Measurements from ENCODE around the genes SPATS2 and LIMA1.

DNA sequence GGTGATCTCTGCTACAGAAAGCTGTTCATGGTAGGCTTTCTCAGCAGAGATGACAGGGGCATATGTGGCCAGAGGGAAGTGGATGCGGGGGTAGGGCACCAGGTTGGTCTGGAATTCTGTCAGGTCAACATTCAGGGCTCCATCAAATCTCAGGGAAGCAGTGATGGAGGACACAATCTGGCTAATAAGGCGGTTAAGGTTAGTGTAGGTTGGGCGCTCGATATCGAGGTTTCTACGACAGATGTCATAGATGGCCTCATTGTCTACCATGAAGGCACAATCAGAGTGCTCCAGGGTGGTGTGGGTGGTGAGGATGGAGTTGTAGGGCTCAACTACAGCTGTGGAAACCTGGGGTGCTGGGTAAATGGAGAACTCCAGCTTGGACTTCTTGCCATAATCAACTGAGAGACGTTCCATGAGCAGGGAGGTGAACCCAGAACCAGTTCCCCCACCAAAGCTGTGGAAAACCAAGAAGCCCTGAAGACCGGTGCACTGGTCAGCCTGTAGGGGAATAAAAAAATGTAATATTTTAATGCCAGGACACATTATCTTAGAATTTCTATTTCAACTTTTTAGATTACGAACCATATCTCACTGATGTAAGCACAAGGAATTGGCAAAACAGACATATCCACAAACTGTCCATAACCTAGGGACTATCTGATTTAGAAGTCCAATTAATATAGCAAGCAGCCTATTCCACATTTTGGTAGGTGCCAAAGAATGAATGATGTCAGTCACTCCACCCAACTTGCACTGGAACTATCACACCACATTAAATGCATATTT, 2.6 kb downstream of the TUBA1B start:
- RAMPAGE, long total RNA: no peak
- RRBS: no CpG with 5 or more reads among the region's 9 CpGs

DNA sequence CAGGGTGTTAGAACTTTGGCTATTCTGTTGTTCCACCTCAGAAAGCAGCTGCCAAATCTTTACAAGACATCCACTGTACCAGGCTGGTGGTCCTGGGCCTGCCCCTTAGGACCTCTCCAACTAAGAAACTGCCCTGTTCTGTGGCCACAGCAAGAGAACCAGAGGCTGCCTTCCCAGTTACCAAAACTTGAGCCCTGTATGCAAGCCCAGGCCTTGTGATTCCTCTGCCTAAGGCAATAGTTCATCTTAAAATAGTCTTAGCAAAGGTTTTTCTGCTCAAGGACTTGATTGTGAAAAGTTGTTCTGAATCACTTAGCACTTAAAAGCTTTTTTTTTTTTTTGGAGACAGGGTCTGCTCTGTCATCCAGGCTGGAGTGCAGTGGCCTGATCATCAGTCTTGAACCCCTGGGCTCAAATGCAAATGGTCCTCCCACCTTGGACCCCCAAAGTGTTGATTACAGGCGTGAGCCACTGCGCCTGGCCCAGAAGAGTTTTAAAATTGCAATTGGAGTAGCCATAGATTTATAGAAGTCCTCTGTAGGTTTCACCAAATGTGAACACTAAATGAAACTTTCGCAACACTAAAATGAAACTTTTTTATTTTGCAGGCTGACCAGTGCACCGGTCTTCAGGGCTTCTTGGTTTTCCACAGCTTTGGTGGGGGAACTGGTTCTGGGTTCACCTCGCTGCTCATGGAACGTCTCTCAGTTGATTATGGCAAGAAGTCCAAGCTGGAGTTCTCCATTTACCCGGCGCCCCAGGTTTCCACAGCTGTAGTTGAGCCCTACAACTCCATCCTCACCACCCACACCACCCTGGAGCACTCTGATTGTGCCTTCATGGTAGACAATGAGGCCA, 7.0 kb downstream of the TUBA1C start:
- RAMPAGE, long total RNA: no peak
- RRBS: no CpG with 5 or more reads among the region's 8 CpGs

GRCh38 chr12:49341863-49342939, 4.5 kb upstream of the DNAJC22 start:
- RAMPAGE, long total RNA: no peak
- RRBS: 24% methylated on average over 30 of the region's 76 CpGs

GRCh38 chr12:49367071-49367937, at the start of gene SPATS2:
TSS of gene SPATS2 (plus strand) at chr12:49367462.
- RAMPAGE, long total RNA: start-site peak on the plus strand at chr12:49367446-49367524, 140 and 27 reads in 2 replicates
- RRBS: 1% methylated on average over 58 of the region's 92 CpGs

- RAMPAGE, long total RNA: no peak
- RRBS: no CpG with 5 or more reads among the region's 4 CpGs
Measured at GRCh38 chr12:49515281-49515631, 23.6 kb upstream of the KCNH3 start.

DNA sequence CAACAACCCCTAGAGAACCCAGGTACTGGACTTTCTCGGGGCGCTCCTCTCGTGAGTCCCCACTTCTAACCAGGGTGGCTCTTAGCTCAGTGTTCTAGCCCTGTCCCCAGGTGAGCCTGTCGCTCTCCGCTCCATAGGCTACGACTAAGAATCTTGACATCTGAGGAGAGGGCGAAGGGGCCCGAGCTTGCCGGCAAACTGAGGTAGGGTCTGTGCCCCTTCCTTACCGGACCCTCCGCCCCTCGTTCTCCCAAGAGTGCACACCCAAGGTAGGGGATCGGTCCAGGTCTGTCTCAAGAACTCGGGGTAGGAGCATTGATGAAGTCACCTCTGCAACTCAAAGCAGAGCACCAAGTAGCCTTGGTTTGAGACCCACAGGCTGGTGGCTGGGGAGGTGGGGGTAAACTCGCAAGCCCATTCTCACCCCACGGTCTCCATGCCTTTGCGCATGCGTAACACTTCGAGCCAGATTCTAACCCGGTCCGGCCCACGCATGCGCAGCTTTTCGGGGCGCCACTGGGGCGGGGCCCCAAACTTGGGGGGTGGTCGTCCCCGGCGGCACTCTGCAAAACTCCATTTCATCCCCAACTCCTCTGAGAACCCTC, 420 bp downstream of the MCRS1 start:
- RAMPAGE, long total RNA: no peak
- RRBS: 2% methylated on average over 8 of the region's 29 CpGs

DNA sequence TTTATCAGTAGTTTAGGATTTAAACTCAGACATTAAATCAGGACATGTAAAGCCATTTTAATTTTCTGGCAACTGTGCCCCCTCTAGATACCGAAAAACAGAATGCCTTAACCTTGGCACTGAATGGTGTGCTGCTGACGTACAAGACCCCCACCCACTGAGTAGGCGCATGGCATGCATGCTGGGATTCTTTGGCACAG, 11.7 kb downstream of the TMBIM6 start:
- RAMPAGE, long total RNA: no peak
- RRBS: no CpG with 5 or more reads among the region's 3 CpGs

- RAMPAGE, long total RNA: no peak
- RRBS: no CpG with 5 or more reads among the region's 5 CpGs
Measured at GRCh38 chr12:49763187-49763457, 21.8 kb downstream of the TMBIM6 start.

DNA sequence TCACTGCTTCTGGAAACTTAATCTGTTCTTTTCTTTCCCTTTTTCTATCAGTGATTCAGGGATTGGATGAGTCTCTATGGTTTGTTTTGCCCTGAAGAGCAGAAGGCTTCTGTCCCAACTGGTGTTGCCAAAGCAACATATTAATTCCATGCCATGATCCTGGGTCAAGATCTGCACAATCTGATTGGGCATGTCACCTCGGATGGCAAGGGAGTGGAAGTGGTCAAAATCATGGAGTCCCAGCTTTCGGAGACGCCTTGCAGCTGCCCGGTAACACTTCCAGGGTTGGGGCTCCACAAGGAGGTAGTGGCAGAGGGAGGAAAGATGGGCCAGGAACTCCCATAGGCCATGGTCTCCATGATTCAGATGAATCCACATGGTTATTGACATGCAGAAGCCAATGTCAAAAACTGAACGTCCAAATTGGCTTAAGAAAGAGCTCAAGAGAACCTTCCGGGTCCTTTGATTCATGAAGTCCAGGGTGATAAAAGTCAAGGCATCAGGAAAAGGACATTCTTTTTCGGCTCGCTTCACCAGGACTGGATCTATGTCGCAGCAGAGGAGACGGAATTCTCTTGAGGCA, 4.4 kb downstream of the BCDIN3D start:
- RAMPAGE, long total RNA: no peak
- RRBS: no CpG with 5 or more reads among the region's 10 CpGs

DNA sequence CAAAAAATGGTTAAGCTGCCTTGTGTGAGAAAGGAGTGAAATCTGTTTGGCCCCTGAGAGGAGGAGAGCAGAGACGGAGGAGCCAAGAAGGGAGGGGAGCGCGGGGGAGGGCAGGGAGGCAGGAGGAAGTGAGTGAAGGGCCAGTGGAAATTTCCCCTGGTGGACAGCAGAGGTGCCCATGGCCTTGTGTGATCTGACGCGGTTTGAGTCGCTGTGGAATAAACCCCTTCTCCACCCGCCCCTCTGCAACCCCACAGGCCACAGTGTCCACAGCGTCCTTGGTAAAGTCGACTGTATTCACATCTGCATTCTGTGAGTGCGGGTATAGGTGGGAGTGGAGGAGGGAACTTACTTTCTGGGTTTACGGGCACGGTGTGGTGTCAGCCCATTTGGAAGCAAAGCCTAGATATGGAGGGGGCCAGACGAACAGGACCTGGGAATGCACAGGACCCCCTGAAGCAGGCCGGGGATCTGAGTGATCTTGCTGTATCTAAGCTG, 474 bp upstream of the AQP6 start:
- RAMPAGE, long total RNA: no peak
- RRBS: no CpG with 5 or more reads among the region's 14 CpGs

DNA sequence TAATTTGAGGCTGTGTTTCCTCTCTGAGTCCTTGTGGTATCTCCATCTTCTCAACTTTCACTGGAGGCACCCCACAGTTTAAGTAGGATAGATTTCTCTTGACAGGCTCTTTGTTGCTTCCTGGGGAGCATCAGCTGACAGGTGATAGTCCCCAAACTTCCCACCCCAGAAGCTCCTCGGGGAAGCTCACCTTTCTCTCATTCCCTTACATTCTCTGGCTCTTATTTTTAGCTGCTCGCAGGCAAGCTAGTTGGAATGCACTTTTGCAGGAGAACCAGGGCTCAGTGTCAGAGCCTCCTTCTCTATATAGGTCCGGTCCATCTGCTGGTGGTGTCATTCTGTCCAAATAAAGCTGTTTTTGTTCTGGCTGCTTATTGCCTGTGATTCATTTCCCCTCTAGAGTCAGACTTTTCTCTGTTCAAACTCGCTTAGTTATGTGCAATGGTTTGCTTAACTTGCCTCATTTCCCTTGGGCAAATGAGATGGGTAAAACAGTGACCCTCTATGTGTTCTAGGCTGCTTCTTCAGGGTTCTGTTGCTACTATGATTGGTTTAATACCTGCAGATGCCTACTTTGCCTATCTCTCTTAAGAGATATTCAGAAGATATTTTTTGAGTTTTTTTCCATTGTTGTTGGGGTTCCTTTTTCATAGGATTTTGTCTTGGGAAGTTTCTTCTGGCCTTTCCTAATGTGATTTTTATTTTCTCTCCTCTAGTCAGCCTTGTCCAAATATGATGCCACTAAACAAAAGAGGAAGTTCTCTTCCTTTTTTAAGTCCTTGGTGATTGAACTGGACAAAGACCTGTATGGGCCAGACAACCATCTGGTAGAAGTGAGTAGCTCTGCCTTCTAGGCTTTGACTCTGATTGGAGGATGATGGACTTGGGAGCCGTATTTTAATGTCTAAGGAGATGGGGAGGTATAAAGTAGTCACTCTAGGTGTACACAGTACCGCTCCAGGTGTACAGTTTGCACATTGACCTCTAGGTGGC, 3.0 kb downstream of the SMARCD1 start:
- RAMPAGE, long total RNA: no peak
- RRBS: no CpG with 5 or more reads among the region's 6 CpGs

- RAMPAGE, long total RNA: no peak
- RRBS: no CpG with 5 or more reads among the region's 6 CpGs
Measured at GRCh38 chr12:50187175-50187924, 20.2 kb upstream of the CERS5 start.

GRCh38 chr12:50242612-50243176, 40.6 kb downstream of the LIMA1 start:
- RAMPAGE, long total RNA: no peak
- RRBS: no CpG with 5 or more reads among the region's 2 CpGs

DNA sequence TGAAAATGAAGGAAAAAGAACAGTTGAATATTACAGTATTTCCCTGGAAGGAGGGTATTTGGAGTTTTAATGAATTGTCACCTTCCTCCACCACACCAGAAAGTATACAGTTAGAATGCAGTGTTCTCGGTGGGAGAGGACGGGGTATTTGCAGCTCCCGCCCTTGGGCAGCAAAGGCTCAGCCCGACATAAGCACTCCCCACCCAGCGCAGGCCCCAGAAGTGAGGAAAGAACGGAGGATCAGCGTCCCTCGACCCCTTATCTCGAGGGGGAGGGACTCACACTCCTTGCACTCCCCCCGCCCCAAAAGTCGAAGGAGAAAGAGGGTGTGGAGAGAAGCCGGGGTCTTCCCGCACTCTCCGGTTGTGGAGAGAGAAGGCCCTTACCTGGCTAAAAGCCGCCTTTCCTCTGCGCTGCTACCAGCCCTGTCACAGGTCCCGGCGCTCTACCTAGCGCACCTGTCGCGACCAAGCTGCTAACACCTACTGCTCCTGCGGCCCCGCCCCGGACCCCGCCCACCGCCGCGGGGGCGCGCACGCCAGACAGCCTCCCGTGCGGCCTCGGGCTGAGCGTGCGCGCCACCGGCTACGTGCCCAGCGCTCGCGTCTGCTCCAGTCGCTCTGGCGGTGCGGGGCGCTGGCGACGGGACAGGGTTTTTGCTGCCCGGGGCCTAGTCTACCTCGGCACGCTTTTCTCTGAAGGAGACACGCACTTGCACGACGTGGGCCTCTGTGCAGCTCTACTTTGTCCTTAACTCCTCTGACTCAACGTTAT, at the start of gene LIMA1:
TSS of gene LIMA1 (minus strand) at position 487 of the 774 bp plus-strand sequence.
- RAMPAGE, long total RNA: start-site peak on the minus strand centred at position 476 of the sequence, 89 bp wide, 126 and 57 reads in 2 replicates
- RRBS: under 1% methylated on average over 33 of the region's 55 CpGs

DNA sequence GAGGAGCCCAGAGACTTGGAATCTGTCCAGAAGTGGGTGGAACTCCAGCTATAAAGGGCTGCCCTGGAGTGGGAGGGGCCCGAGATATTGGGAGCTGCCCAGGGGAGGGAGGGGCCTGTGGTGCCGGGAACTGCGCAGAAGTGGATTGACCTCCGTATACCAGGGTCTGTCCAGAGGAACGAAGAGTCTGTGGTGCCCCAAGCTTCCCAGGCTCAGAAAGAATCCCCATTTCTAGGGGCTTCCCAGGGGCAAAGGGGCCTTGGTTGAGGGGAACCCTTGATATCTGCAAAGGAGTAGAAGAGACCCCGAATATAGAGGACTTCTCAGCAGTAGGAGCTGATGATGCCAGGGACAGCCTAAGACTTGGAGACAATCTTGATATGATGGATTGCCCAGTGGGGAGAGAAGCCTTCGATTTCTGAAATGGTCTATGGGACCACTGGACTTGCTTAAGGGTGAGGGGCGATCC, 45.1 kb downstream of the FAM186A start:
- RAMPAGE, long total RNA: no peak
- RRBS: no CpG with 5 or more reads among the region's 8 CpGs

DNA sequence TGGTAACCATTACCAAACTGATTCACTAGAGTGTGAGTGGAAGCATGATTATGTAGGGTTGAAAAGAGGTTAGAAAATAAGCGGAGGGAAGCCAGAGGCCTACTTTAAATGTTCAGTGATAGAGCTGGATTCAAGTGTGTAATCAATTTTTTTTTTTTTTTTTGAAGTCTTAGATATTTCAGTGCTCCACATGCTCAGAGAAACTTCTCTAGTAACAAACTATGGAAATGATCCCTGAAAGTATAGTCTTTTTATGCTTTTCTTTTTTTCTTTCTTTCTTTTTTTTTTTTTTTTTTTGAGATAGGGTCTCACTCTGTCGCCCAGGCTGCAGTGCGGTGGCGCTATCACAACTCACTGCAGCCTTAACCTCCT, 16.5 kb upstream of the DIP2B start:
- RAMPAGE, long total RNA: no peak
- RRBS: no CpG with 5 or more reads among the region's 4 CpGs

- RAMPAGE, long total RNA: no peak
- RRBS: no CpG with 5 or more reads among the region's 6 CpGs
Measured at GRCh38 chr12:50597405-50597904, 92.7 kb downstream of the DIP2B start.

- RAMPAGE, long total RNA: no peak
- RRBS: no CpG with 5 or more reads among the region's 1 CpG
Measured at GRCh38 chr12:50926545-50926855, 1.7 kb downstream of the METTL7A start.

GRCh38 chr12:51023375-51024061, 2.7 kb downstream of the SLC11A2 start:
- RAMPAGE, long total RNA: no peak
- RRBS: no CpG with 5 or more reads among the region's 3 CpGs

DNA sequence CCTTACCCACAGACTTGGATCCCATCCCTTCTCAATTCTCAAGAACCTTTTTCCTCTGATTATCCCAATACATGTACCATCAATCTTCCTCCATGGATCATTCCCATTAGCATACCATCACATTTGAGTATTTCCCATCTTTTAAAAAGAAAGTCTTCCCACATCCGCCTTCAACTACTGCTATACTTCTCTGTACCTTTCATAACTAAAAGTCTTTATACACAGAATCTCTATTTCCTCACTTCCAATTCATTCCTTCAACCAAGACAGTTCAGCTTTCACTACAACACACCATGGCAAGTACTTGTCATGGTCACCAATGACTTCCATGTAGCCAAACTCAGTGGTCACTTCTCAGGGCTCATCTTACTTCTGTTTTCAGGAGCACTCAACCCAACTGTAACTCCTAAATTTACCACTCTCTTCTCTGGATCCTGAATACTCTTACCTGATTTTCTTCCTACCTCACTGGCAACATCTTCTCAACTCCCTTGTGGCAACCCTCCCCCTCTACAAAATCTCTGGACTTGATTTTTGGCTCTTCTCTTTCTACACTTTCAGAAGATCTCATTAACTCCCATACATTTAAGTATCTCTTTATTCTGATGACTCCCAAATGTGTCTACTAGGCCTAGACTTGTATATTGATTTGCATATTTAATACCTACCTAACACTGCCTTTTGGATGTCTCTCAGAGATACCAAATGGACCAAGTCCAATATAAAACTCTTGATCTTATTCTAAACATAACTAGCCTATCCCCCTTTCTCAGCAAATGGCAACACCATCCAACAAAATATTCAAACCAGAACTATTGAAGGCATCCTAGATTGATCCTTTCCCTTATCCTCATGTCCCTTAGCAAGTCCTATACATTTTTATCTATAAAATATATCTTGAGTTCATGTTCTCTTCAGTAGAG, 30.1 kb downstream of the TFCP2 start:
- RAMPAGE, long total RNA: no peak
- RRBS: no CpG with 5 or more reads among the region's 1 CpG